Ileum (tissue), 1 donor: ENCODE results near the genes DNMBP, WNT8B and NDUFB8.

DNA sequence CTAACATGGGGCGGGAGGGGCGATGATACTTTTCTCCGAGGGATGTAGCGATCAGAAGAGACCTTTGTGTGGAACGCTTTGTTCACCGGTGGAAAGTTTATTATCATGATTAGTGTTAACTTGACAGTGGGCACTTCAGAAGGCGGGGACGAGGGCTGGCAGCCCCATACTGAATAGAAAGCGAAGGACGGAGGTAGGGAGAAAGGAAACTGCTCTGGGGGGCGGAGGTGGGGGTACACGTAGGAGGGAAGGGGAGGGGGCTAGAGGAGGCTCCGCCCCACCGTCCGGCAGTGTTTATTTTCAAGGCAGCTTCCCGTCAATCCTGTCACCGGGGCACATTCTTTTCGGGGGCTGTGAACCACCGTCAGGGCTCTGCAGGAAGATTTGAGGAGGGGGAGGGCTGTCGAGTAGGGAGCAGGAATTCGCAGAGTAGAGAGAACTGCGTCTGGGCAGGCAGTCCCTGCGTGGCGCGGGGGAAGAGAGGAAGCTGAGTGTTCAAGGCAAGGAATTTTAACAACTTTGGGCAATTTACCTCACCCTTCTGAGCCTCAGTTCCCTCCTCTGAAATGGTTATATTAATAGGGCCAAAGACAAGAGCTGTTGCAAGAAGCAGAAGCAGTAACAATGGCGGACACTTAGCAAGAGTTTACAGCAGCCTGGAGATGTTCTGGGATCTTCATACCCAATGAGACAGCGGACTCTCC, 9.3 kb upstream of the NKX2-3 start:
- PRO-cap = bidirectional peak, plus-strand start at position 456 of the sequence, minus-strand start at position 211 of the sequence

- PRO-cap = no peak
Measured at GRCh38 chr10:99531434-99532218, 1.1 kb upstream of the NKX2-3 start.

DNA sequence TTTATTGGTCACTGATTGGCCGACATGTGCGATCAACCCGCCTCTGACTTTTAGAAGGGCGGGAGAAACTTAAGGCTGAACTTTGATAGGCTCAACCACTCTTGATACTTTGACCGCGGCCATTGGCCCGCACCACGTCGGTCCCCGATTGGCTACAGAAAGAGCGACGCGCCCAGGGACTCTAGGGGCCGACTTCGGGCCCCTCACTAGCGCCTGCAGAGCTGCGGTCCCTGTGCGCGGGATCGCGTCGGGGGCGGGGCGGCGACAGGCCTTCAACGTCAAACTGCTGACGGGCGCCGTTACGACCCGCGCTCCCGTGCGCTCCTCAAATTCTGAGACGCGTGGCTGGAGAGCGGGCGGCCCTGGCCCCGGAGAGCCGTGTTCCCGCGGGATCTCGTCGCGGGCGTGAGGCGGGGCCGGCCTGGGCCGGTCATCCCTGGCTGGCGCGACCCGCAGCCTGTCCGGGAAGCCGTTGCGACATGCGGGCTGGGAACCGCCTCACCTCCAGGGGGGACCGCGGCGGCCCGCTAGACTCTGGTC, 471 bp upstream of the SLC25A28 start:
- PRO-cap = bidirectional peak, plus-strand start at position 218 of the sequence, minus-strand start outside the sequence; unidirectional peak, plus-strand start at position 281 of the sequence; bidirectional peak, plus-strand start at position 328 of the sequence, minus-strand start at position 334 of the sequence; bidirectional peak, plus-strand start at position 413 of the sequence, minus-strand start at position 399 of the sequence

- PRO-cap = no peak
Measured at GRCh38 chr10:99777915-99778299, 4.5 kb upstream of the ABCC2 start.

DNA sequence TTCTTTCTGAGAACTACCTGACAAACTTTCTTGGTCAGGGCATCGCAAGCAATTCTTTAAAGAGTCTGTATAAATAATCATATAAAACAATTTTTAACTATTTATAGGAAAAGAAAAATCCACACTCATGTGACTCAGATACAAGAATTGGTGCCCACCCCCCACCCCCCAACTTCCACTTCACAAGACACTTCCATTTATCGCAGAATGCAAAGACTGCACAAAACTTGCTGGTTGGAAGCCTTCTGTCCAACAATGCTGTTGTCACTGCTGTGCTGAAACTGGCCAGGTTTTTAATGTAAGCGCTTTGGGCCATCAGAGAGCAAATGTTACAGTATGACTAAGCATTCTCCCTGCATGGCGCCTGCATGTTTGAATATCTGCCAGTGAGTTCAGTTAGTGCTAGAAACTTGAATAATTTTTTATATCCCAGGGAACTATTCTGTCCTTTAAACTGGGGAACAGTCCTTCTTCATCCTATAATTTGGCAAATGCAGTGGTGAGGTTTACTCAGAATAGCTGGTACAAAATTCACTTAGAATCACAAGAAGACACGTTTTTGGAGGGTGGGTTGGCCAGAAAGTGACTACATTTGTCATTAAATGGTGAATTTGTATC, 1.5 kb downstream of the ABCC2 start:
- PRO-cap = no peak

DNA sequence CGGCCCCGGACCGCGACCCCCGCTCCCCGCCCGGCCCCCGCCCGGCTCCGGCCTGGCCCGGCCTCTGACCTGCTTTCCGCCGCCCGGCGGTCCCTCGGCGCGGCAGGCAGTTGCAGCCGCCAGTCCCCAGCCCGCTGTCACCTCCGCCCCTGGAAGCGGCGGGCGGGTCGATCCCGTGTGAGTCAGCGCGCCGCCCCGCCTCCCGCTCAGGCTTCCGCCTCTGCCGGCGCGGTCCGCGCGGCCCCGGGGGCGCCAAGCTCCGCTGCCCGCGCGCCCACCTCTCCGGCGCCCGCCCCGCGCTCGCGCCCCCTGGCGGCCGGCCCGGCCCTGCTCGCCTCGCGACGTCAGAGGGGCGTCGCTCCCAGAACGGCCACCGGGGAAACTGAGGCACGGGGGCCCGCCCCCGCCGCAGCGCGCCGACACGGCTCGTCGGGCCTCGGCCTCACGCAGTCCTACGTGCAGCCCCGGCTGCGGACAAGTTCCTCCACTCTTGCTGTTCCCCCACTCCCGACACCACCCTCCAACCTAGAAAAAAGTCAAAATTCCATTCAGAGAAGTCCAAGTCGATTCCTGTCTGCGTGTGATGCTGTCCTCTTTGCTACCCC, at the start of gene DNMBP:
Gene DNMBP, minus strand, starts transcription at position 179 of the 605 bp plus-strand sequence.
- PRO-cap = bidirectional peak, plus-strand start at position 209 of the sequence, minus-strand start at position 151 of the sequence; bidirectional peak, plus-strand start at position 449 of the sequence, minus-strand start at position 304 of the sequence

DNA sequence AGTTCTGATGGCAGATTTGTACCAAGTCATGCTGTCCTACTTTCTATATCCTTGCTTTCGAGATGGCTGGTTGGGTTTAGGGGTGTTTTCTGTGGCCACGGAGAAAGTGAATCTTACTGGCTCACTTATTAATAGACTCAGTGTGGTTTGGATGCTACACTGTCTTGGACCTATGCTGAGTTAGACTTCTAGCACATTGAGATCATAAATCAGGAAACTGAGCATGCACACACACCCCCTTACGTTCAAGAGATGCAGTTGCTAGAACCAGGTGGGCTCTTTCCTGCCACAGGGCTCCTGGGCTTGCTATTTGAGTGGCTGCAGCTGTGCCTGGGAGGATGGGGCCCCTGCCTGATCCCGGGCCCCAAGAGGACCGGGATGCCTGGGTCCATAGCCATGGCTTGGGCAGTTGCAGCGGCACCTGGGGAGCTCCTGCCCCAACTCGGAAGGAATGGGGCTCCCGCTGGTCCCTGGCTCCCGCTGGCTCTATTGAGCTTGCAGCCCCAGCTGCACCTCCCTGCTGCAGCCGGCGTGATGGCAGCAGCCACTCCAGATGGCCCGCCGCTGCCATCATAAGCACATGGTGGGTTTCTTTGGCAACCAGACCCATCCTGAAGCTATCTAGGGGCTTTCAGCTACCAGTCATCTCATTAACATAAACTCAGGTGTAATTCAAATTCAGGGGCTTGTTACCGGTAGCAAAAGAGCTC, 11.0 kb upstream of the DNMBP start:
- PRO-cap = no peak

DNA sequence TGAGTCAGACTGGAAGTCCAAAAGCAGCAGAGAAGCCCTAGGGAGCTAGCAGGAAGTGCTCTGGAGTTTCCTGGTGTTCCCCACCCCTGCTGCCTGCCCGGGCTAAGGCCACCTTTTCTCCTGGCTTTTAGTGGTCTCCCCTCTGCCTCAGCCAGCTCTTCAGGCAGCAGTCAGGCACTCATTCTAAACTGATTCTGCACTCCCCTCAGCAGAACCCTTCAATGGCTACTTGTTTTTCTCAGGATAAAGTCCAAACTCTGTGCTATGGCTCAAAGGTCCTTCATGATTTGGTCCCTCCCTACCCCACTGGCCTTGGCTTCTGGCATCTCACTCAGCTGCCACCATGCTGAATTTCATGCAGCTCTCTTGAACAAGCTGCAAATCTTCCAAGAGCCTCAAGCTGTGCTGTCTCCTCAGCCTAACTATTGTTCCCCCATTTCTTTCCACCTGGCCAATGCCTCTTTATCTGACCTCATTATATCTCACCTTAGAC, 28.9 kb upstream of the DNMBP start:
- PRO-cap = unidirectional peak, minus-strand start at position 196 of the sequence; unidirectional peak, minus-strand start at position 223 of the sequence

GRCh38 chr10:100046013-100046423, 35.7 kb downstream of the CPN1 start:
- PRO-cap = no peak

- PRO-cap = no peak
Measured at GRCh38 chr10:100114861-100115399, 33.3 kb upstream of the CPN1 start.

DNA sequence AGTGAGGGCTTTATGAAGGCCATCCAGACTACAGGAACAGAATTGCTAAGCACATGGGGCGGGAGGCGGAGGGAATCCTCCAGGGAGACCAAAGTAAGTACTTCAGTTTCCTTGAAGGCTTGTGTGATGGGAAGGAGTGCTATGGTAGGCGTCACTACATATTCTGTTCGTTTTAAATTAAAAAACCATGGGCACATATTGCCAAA, 608 bp upstream of the ERLIN1 start:
- PRO-cap = no peak

- PRO-cap = no peak
Measured at GRCh38 chr10:100236931-100237568, 7.7 kb upstream of the CHUK start.

DNA sequence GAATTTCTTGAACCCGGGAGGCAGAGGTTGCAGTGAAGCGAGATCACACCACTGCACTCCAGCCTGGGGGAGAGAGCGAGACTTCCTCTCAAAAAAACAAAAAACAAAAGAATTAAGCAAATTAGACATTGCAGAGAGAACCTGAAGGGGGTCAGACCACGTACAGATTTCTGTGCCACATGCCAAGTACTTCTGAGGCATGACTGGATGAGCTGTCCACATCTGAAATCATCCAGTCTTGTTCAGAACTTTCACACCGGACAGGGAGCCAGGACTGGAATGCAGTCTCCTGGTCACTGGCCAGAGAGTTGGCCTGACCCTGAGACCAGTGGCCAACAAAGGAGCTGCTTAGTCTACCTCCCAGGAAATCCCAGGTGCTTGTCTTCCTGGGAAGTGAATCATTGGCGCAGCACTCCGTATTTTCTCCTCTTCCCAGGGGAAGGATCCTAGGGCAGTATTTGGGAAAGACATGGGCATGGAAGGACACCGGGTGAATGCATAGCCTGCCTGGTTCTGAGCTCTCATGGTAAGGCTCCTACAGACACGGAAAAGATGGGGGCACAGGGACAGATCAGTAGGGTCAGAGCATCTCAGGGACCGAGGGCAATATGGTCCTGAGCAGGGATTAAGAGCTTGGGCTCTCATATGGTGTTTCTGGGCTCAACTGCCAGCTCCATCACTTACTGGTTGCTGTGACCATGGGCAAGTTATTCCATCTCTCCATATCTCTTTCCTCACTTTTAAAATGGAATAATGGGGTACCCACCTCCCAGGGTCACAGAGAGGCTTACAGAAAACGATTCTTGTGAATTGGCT, 1.4 kb upstream of the SCD start:
- PRO-cap = no peak

DNA sequence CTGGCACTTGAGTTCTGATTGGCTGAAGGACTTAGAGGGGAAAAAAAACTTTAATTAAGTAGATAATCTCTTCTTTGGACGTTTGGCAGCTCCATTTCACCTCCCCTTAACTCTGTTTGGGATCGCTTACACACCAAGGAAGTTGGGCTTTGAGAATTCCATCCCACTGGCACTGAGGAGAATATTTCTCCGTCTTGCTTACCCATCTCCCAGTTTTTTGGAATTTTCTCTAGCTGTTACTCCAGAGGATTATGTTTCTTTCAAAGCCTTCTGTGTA, at the start of gene WNT8B:
Gene WNT8B, plus strand, starts transcription at position 92 of the 277 bp plus-strand sequence.
- PRO-cap = no peak

- PRO-cap = no peak
Measured at GRCh38 chr10:100528439-100529586, 858 bp downstream of the NDUFB8 start.

- PRO-cap = bidirectional peak, plus-strand start at chr10:100529924, minus-strand start at chr10:100529870
Measured at GRCh38 chr10:100529727-100530179, at the start of gene NDUFB8. Gene NDUFB8, minus strand, starts transcription at chr10:100529871.

- PRO-cap = no peak
Measured at GRCh38 chr10:100564362-100564966, 28.7 kb downstream of the HIF1AN start.

GRCh38 chr10:100895218-100895997, 17.4 kb upstream of the SLF2 start:
- PRO-cap = unidirectional peak, minus-strand start at chr10:100895536

- PRO-cap = no peak
Measured at GRCh38 chr10:100923911-100925141, 11.6 kb downstream of the SLF2 start.

DNA sequence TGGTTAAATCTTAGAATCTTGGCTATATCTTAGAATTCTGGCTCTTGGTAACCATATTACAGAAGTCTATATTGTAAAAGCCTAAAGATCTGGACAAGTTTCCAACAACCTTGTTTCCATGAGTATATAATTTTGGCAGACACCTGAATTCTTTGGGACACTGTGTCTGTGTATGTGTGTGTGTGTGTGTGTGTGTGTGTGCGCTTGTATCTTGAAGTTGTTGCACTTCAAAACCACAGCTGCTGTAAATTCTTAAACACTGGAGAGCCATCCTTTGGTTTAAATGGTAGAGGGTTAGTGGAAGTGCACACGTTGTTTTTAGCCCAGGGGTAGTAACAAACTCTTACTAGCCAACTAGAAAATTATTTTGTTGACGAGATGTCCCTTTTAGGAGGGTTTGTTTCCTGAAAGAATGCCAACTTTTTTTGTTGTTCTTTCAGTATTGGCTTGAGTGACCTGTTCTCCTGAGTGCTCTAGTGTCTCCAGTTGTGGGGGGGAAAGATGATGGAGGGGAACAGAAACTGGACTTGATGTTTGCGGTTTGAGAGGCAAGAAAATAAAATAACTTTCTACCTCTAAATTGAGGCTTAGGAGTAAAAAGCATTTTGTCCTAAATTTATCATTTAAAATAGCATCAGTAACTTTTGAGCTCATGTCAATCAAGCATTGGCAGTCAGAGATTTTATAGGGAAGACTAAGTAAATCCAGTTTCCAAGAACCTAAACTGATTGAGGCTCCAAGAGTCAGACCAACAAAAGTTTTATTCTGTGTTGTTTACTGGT, 6.4 kb upstream of the SEMA4G start:
- PRO-cap = no peak